Melanocyte of skin (primary cell): ENCODE measurements around a stretch of chr14.

DNA sequence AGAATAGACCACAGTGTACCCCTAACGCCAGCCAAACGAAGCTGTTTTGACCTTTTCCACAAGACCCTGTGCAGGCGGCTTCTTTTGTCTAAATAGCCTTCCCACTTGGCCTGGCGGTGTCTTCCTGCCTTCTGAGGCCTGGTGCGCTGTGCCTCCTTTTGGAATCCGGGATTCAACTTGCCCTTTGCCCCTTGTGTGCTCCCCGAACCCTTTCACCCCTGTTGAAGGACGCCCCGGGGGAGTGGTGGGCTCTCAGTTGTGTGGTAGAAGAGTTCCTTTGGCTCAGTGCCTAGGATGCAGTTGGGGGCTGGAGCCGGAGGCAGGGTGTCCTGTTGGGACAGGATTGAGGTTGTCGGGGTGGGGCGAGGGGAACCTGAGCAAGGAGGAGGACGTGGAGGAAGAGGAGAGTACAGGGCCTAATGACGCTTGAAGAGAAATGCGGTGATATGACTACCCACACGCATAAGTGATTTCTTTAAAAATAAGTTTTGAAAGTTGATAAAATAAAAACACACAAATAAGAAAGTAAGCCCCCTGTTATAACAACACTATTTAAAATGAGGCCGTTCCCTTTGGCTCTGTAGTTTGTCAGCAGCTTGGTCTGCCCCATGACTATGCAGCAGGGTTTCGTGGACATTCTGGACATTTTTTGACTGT, 34.6 kb downstream of the KLC1 start:
- CAGE, long polyA plus RNA, 2 experiments, result no peak in any of the 2 experiments

DNA sequence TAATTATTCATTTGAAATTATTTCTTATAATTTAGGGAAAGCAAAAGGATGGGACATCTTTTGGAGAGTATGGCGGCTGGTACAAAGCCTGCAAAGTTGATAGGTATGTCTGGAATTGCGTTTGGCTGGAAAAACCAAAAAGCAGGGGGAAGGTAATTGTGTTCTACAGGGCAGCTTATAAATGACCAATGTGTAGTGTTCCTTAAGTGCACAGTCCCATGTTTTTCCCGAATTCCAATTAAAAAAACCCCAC, 39.7 kb downstream of the XRCC3 start:
- CAGE, long polyA plus RNA, 2 experiments, result no peak in any of the 2 experiments

DNA sequence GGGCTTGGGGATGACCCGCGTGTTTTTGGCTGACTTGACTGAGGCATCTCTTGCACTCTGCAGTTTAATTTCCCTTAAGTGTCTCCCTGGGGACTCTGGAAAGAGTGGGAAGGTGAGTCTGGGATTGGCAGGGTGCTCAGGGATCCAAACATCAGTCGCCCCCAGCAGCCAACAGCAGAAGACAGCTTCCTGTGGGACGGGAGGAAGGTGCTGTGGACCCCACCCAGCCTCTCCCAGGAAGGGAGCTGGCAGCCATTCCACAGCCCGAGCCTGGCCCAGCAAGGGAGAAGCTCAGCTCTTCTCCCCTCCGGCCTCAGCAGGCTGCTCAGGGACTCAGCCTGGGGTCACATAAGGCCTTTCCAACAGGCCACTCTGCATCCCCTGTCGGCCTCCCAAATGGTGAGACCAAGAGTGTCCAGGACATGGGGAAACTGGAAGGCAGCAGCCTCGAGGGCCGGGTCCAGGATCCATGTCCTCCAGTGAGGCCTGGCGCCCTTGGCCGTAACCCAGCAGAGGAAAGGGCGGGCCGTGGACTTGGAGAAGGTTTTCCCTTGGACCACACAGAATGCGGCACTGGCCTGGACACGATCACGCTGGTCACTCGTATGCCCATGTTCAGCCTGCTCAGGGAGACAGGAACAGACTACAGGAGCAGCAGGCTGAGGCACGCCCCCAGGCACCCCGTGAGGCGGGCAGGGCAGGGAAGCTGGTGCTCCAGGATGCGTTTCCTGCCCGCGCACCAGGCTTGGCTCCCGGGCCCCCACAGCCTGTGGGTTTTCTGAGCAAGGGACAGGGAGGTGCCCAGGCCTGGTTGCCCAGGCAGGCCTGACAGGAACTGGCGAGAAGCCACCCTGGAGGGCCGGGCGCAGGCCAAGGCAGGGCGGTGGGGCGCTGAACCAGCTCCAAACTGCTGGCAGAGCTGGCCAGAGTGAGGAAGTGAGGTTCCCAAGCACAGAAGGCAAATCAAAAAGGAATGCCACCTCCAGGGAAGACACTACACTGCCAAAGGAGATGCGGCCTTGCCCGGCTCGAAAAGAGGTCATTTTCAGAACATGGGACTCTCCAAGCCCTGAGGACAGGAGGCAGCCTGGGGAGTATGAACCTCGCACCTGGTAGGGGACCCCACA, 3.4 kb downstream of the XRCC3 start:
- CAGE, long polyA plus RNA, 2 experiments, result no peak in any of the 2 experiments

DNA sequence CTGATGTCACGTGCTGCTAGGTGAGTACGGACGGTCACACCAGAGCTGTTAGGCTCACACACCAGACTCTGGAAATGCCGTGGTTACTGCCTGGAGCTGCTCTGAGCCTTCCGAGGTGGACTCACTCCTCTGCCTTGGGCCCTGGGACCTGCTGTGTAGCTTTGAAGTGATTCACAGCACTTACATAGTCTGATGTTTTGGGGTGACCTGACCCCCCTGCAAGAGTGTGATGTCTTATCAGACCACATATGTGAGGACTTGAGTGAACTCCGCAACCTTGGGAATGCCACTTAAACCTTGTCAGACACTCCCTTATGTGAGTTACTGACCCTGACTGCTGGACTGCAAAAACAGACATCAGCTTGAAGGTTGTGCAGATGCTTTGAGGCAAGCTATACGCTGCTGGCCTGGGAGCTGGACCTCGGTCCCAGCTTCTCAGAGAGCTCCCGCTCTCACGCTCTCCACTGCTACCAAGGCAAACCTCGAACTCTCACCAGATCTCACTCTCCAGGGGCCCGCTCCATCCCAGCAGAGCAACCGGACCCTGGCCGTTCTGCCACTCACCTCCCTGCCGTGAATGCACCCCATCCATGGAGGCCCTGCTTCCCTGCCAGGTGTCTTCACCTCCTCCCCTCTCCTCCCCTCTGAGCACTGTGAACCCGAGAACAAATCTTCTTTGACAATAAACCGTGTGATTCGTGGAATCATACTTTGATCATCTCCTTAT, 1.5 kb downstream of the XRCC3 start:
- CAGE, long polyA plus RNA, 2 experiments, result no peak in any of the 2 experiments

GRCh38 chr14:104107601-104108601, 22.4 kb downstream of the ASPG start:
- CAGE, long polyA plus RNA, 2 experiments, result no peak in any of the 2 experiments

DNA sequence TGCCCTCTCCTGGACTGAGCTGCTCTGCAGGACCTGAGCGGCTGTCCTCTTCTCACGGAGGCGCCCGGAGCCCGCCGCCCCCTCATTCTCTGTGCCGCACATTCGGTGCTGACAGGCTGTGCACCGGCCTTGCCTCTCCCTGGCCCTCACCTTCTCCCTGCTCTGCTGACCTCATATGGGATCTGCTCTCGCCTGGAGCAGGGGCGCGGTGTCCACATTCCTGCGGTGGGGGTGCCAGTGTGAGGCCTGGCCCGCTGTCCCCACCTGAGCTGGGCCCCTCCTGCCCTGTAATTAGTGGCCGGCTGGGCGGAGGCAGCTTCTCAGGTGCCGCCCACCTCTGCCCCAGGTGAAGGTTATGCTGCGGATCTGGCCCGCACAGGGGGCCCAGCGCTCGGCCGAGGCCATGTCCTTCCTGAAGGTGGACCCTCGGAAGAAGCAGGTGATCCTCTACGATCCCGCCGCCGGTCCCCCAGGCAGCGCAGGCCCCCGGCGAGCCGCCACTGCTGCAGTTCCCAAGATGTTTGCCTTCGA, 33.1 kb downstream of the KIF26A start:
- CAGE, long polyA plus RNA, 2 experiments, result no peak in any of the 2 experiments

DNA sequence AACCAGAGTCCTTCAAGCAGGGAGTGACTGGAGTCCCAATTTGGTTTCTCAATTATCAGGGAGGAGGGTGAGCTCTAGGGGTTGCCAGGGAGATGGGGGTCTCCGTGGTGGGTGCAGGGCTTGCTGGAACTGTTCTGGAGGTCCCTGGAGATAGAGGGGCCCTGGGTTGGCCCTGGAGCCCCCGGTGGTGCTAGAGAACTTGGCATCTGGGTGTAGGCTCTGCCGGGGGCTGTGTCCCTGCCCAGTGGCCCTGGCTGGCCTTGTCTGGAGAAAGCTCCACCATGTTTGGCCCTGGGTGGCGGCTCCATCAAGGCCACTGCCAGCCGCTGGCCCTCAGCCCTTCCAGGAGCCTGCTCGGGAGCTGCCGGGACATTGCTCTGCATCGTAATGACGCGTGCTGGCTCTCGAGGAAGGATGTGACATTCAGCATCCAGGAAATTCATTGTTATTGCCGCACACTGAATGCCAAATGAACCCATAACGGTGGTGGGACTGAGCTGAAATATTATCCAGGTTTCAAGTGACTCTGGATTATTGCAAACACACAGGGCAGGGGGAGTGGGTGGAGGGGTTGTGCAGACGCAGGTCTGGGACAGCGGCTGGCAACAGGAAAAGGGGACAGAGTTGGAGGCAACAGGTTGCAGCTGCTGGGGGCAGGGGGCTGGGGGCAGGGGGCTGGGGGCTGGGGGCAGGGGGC, 215.9 kb downstream of the KIF26A start:
- CAGE, long polyA plus RNA, 2 experiments, result no peak in any of the 2 experiments

GRCh38 chr14:104389727-104390504, 189.6 kb upstream of the C14orf180 start:
- CAGE, long polyA plus RNA, 2 experiments, result no peak in any of the 2 experiments

GRCh38 chr14:104573798-104574339, 5.7 kb upstream of the C14orf180 start:
- CAGE, long polyA plus RNA, 2 experiments, result no peak in any of the 2 experiments

DNA sequence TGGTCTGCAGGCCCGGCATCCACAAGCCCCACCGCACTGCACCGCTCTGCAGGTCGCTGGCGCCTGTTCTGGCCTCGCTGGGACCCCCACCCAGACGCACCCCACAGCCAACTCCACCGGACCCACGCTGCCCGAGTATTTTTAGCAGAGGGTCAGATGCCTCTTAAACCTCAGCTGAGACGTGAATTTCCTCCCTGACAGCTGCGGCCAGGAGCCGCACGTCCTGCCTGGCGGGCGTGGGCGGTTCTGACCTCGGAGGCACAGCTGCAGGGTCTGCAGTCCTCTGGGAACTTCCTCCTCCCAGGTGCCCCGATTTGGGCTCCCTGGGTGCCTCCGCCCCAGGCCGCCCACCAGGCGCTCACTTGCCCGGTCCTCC, 29.4 kb upstream of the INF2 start:
- CAGE, long polyA plus RNA, 2 experiments, result no peak in any of the 2 experiments

DNA sequence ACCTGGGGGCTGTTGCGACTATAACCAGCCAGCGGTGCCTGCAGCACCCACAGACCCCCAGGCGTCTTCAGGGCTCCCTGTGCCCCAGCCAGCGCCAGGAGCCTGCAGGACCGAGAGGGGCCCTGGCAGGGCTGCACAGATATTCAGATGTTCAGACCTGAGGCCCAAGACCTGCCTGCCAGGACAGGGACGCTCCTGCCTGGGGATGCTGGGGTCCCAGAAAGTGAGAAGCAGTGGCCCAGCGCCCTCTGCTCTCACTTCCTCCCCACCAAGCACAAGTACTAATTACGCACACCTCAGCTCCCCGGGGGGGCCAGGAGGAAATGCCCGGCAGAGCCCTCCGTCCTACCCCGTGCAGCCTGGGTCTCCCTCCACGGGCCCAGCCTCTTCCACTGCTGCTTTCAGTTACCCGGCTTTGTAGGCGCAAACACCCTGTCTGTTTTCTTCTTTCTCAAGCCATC, 28.8 kb upstream of the INF2 start:
- CAGE, long polyA plus RNA, 2 experiments, result no peak in any of the 2 experiments

GRCh38 chr14:104681664-104682358, 7.6 kb upstream of the INF2 start:
- CAGE, long polyA plus RNA, 2 experiments, result no peak in any of the 2 experiments

- CAGE, long polyA plus RNA, 2 experiments, result no peak in any of the 2 experiments
Observed at GRCh38 chr14:104724830-104725968, 1.2 kb downstream of the ADSS1 start.

GRCh38 chr14:104735126-104735887, 11.3 kb downstream of the ADSS1 start:
- CAGE, long polyA plus RNA, 2 experiments, result no peak in any of the 2 experiments

DNA sequence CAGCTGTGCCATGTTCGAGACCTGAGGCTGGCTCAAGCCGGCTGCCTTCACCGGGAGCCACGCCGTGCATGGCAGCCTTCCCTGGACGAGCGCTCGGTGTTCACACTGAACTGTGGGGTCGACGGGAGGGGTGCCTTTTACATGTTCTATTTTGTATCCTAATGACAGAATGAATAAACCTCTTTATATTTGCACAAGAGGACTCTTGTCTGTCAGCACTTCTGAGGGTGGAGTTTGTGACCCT, 6.4 kb downstream of the SIVA1 start:
- CAGE, long polyA plus RNA, 2 experiments, result no peak in any of the 2 experiments

GRCh38 chr14:104776469-104777479, 18.8 kb downstream of the AKT1 start:
- CAGE, long polyA plus RNA, 2 experiments, result no peak in any of the 2 experiments

DNA sequence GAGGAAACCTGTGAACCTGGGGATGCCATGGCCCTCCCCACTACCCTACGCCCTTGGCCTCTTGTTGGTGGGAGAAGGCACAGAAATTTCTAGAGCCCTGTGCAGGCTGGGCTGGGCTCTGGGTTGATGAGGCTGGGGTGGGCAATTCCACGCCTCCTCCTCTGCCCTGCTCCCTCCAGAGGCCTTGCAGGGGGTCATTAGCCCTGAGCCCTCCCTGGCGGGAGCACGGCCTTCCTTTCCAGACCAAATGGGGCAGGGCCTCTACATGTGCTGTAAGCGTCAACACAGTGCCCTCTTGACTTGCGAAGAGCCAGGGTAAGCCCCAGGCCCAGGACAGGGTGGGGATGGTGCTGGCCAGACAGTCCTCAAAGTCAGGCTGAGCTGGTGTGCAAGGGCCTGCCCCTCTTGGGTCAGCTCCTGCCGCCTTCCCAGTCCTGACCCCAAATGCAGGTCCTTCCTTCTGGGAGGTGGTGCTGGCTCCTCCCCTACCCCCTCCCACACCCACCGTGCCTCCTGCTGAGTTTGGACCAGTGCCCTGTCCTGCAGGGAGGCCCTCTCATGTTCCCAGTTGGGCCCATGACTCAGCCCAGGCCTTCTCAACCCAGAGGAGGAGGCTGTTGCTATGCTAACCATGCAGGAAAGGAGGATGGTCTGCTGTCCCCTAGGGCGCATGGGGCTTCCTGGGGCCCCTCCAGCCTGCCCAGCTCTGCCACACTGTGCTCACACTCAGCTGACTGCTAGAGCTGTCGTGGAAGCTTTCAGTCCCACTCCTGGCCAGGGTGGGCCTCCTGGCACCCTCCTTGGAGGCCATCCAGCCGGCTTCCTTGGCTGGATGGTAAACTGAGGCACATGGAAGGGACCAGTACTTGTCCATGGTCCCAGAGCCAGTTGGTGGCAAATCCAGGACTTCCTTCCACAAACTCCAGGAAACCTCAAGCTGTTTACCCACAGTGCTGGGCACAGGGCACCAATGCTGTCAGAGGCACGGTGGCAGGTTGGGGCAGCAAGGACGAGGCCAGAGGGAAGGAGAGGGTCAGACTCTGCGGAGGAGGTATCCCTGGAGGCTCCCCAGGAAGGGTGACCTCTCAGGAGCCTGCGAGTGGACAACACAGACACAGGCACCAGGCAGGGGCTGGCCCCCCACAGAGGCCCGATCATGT, 4.4 kb downstream of the ZBTB42 start:
- CAGE, long polyA plus RNA, 2 experiments, result no peak in any of the 2 experiments

GRCh38 chr14:104858736-104859413, 6.2 kb upstream of the CEP170B start:
- CAGE, long polyA plus RNA, 2 experiments, result no peak in any of the 2 experiments

DNA sequence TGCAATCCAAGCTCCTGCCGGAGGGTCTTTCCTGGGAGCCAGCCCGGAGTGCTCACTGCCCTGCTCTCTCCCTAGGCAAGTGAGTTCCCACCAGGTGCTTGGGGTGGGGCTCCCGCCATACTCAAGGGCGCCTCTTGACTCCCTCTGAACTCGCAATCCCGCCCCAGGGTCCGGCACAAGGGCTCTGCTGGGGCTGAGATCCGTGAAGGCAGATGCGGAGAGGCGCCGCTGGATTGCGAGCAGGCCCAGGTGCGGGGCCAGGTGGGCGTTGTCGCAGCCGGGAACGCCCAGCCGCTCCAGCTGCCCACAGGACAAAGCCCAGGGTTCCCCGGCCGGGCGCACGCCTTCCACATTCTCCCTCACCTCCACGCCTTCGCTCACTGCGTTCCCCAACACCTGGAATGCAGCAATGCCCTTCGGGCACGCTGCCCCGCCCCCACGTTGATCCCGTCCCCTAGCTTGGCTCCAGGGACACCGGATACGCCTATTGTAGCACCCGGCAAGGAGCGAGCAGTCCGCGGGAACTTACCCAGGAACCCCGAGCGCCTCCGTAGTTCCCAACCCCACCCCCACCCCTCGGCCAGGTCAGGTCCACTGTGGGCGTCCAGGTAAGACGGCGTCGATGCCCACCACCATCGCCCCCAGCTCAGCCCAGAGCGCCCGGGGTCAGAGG, 905 bp upstream of the CEP170B start:
- CAGE, long polyA plus RNA, 2 experiments, result no peak in any of the 2 experiments

- CAGE, long polyA plus RNA, 2 experiments, result no peak in any of the 2 experiments
Observed at GRCh38 chr14:104864700-104865016, 410 bp upstream of the CEP170B start.